ENCODE measurements around a stretch of chr20.

GRCh38 chr20:46118484-46118916 is 386 bp downstream of the CD40 start:
- PRO-cap = no peak

DNA sequence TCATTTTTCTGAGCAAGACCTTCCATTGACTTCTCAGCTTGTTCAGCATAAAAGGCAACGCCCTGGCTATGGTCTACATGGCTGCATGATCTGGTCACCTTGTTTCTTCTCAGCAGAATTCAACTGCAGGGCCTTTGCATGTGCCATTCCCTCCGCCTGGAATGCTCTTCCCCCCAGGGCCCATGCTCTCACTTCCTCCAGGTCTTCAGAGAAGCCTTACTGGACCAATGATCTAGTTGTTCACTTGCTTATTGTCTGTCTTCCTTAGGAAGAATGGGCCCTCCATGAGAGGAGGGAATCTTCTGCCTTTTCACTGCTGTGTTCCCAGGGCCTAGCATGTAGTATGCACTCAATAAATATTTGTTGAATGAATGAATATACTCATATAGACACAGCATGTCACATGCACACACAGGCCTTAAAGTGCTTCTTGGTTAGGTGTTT is 69.4 kb downstream of the CDH22 start:
- PRO-cap = no peak

- PRO-cap = no peak
Observed at GRCh38 chr20:46705208-46705781, 4.2 kb upstream of the SLC2A10 start.

DNA sequence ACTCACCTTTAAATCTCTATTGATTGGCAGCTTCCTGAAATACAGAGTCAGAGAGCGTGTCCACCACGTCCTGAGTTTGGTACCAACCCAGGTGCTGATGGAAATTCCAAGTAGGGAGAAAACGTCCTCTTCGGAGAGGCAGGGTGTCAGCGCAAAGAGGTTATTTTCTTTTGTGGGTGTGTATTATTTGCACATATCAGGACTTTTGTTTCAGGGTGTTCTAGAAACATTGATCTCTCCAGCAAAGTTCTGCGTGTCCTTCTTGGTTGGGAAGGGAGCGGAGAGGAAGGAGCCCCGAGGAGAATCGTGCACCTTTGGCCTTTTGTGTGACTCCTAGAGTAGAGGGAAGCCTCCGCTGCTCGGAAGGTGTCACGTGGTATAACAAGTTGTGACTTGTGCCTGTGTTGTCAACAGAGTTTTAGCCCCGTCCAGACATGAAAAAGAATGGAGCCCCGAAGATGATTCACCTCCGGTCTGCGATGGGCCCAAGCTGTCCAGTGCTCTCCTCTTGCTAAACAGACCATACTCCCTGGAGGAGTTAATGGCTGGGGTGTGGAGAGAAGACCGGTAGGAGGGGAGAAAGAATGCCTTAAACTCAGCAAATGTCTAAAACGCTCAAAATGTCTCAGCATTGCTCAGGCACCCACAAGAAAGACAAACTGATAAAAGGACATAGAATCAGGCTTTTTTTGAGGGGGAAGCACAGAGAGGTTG is 6.9 kb downstream of the EYA2 start:
- PRO-cap = no peak

DNA sequence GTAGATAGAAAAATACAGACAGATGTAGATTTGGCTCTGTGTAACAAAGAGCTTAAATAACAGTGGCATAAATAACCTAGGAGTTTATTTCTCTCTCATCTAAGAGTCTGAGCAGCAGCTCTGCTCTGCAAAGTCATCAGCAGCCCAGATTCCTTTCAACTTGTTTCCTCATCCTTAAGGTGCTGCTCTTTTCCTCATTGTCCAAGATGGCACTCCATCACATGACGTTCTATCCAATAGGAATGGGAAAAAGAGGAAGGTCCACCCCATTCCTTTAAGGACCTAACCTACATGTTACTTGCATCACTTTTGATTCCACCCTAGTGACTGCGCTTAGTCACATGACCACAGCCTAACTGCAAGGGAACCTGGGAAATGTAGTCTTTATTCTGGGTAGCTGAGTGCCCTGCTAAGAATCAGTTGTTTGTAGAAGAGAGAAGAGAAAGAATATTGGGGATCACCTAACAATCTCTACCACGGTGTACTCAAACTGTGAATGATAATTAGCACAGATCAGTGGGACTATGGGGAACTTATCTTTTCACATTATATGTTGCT is 76.6 kb downstream of the EYA2 start:
- PRO-cap = no peak

- PRO-cap = no peak
Observed at GRCh38 chr20:47181207-47181576, 175.3 kb downstream of the ZMYND8 start.

GRCh38 chr20:47256577-47257365 is 99.7 kb downstream of the ZMYND8 start:
- PRO-cap = no peak

DNA sequence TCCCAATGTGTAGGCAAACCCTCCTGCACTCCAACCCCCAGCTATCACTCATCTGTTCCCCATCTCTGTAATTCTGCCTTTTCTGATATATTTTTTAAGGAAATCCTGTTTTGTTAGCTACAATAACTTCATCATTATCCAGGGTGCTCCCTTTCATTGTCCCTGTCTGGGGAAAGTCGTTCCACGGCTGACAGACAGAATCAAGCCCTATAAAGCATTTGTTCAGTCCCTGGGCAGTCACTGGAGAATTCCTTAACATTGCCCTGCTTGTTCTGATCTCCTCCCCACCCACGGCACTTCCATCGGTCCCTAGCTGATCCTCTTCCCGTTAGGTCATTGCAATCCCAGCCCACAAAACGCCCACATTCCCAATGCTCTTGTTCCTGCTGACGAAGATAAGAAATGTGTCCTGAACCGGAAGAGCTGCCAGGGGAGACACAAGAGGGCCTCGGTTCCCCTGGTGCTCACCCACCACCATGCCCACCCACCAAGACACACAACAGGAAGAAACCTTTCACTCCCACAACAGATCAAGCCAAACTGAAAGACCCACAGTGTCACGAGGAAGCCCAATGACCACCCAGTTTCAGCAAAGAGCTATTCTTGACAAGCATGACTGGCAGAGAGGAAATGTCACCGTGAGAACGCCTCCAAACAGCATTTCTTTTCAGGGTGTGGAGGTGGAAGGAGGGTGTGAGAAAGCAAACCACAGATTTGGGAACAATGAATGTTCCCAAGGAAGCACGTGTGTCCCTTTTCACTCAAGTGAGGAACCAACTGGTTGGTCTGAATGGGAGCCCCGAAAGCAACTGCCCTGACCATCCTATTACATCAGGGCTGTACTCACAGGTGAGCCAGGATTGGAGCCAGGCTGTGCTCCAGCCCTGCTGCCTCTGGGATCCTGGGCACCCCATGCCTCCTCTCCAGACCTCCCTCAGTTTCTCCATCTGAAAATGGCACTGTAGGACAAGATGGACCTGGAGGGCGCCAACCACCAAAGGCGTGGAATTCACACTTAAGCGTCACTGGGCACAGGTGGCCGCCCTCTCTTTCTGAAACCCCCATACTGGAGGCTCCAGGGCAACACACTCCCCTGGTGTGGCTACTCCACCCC is 97.6 kb downstream of the ZMYND8 start:
- PRO-cap = no peak

DNA sequence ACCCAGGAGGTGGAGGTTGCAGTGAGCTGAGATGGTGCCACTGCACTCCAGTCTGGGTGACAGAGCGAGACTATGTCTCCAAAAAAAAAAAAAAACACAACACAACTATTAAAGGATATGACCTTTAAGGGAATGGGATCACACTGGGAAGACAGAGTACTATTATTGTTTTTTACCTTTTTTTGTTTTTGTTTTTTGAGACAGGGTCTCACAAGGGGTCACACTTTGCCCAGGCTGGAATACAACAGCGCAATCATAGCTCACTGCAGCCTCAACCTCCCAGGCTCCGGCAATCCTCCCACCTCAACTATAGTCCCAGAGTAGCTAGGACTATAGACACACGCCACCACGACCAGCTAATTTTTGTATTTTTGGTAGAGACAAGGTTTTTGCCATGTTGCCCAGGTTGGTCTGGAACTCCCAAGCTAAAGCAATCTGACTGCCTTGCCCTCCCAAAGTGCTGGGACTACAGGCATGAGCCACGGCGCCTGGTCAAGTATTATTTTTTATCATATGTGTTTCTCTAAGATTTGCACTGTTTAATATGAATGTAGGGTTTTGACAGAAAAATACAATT is 81.0 kb downstream of the ZMYND8 start:
- PRO-cap = no peak

GRCh38 chr20:47319643-47320497 is 36.6 kb downstream of the ZMYND8 start:
- PRO-cap = bidirectional peak, plus-strand start at chr20:47319837, minus-strand start at chr20:47319737

GRCh38 chr20:47352056-47353156 is 4.1 kb downstream of the ZMYND8 start:
- PRO-cap = no peak

DNA sequence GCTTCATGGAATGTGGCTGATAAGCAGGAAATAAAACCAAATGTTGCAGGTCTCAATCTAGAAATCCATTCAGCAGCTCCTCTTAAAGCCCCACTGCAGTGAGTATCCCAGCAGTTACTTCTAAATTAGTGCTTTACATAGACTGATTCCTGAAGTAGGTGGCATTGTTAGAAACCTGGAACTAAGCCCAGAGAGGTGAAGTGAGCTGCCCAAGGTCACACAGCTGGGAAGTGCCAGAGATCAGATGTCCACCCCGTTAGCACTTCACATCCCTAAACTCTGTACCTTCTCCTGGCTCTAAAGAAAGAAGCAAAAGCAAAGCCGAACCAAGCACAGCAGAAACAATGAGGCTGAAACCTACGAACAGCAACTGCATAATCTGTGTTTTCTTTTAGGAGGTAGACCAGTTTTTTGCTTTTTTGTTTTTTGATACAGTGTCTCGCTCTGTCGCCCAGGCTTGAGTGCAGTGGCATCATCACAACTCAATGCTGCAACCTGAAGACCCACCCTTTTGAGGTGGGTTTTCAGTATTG is 3.0 kb upstream of the ZMYND8 start:
- PRO-cap = no peak

GRCh38 chr20:47391907-47392407 is 35.5 kb upstream of the ZMYND8 start:
- PRO-cap = no peak

GRCh38 chr20:47500967-47501382 is 712 bp upstream of the NCOA3 start:
- PRO-cap = no peak

- PRO-cap = no peak
Observed at GRCh38 chr20:47682304-47682778, 102.9 kb downstream of the SULF2 start.

GRCh38 chr20:47708757-47709484 is 76.4 kb downstream of the SULF2 start:
- PRO-cap = no peak

DNA sequence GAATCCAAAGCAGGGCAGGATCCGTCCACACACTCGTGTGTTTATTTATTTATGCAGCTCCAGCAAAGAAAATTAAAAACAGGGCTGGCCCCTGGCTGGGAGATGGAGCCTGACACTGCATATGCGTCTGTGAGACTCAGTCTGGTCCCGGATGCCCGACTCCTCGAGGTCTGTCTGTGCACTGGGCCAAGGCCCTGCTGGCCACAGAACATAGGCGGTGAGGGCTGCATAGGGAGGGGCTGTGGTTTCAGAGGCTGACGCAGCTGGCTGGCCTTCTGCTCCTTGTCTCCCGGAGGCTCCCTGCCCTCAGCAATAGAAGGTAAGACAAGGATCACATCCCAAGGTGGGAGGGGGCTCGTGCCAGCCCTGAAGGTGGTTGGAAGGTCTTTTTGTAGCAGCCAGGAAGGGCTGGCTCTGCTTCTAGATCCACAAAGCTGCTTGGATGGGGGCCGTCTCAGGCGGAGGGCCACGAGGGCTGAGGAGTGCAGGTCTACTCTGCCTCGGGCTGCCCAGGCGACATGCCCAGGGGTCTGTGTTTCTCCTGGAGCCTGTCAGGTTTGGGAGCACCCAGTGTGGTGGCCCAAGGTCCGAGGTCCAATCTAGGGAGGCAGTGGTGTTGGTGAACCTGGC is 239.8 kb upstream of the SULF2 start:
- PRO-cap = no peak

DNA sequence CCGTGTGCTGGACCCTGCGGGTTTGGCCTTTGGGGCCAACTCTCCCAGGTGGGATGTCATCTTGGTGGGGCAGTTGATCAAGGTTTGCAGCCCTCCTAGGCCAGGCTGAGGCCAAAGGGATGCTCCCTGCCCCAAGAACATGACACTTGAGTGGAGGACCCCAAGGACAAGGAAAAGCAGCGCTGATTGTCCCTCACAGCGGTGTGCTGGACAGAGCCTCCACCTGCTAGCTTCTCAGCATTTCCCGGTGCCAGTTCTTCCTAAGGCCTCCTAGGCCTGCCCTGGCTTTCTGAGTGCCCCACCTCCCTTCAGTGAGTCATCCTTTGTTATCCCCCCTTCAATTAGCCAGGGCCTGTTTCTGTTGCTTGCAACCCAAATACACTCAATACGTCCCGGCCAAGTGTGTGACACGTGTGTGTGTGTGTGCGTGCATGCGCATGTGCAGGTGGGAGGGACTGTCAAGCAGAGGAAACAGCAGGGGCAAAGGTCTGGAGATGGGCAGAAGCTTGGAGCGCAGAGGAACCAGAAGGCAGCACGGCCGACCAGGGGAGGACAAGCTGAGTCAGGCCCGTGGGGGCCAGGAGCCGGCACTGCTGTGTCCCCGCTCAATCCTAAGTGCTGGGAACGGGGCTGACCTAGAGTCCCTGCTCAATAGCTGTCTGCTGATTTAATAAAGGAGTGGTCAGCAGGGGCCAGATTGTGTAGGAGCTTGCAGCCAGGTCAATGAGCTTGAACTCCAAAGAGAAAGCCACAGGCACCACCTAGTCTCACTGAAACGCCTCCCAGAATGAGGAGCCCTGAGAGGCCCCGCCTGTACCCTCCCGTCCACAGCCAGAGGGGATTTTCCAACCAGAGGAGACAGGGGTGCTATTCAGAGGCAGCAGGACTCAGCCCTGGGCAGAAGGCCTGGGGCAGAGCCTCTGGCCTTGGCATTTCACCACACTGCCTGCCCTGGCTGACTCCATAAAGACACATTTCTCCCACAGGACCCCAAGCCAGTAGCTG is 159.8 kb downstream of the PREX1 start:
- PRO-cap = no peak

DNA sequence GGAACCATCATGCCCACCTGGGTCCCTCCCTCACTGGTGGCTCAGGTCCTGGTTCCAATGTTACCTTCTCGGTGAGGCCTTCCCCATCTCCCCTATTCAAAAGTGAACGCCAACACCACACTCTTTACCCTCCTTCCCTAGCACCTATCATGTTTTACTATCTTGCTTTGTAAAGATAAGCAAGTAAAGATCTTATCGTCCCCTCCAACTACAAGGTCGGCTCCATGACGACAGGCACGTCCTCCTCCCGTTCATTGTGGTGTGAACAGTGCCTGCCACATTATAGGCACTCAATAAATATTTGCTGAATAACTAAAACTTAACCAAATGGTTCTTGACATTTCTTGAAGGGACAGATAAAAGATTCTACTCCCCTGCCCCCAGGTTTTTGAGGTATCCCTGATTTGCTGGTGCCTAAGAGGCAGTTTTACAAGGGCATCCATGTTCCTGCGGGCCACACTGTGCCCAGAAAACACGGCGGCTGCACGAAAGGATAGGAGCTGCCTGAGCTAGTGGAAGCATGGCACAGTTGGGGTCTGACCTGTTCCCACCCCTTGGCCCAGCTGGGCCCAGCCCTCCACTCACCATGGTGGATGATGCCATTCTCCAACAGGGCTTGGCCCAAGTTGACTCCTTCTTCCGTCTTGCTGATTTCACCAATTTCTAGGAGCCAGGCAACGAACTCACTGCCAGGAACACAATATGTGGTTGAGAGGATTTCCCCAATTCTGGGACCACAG is 147.0 kb downstream of the PREX1 start:
- PRO-cap = no peak

DNA sequence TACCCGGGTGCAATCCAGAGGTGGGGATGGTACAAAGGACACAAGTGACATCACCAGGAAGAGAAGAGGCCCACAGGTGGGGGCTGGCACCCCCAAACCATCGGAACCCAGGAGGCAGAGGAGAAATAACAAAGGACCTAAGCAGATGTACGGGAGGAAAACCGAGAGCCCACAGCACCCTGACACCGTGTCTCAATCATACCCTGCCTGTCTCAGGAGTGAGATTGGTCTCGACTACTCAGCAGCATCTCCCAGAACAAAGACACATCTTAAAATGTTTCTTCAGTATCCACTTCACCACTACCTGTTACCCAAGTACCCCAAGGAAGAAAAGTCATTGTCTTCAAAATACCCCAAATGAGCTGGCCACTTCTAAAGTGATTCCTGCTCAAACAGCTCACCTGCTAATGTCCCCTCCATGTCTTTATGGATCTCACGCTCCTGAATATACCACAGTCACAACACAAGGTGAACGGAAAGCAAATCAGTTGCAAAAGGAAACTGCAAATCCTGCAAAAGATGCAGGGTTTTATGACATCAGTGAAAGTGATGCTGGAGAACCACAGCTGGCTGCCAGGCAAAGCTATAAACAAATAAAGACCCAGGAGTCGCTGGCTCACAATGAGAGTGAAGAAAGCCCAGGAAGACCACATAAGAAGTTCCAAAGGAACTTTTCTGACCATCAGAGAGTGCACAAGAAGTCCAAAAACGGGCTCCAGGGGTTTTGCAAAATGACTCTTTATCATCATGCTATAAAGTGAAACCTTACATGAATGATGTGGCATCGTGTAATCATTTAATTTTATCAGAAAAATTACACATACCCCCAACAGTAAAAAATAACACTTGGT is 44.1 kb downstream of the PREX1 start:
- PRO-cap = no peak